Measurements from ENCODE around the genes DSE and NUS1.

GRCh38 chr6:113587344-113587872 is 269.7 kb upstream of the MARCKS start:
- PRO-cap, 5 experiments = no peak in any of the 5 experiments
- RAMPAGE, long total RNA, 2 experiments = no peak in any of the 2 experiments
- RRBS = no CpG with 5 or more reads among the region's 5 CpGs

GRCh38 chr6:113859451-113860466 is 2.6 kb downstream of the MARCKS start:
- PRO-cap, 5 experiments = peak in 1 of 5 experiments; most common plus-strand start chr6:113859615 (in 1)
- RAMPAGE, long total RNA, 2 experiments = no peak in any of the 2 experiments
- RRBS = 22% methylated on average over 33 of the region's 125 CpGs

DNA sequence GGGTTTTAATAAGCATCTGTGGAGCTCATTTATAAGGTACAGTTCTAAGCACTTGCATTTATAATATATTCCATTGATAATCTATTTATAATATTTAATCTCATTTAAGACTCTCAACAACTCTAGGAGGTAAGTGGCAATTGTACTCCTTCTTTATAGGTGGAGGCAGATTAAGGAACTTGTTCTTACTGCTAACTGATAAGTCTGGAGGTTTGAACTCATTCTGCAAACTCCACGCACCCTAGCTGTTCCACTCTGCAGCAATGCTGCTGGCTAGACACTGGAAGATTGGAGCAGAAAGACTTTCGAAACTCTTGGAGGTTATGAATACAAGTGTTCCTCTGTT is 765 bp upstream of the HDAC2 start:
- PRO-cap, 5 experiments = no peak in any of the 5 experiments
- RAMPAGE, long total RNA, 2 experiments = no peak in any of the 2 experiments
- RRBS = no CpG with 5 or more reads among the region's 2 CpGs

- PRO-cap, 5 experiments = no peak in any of the 5 experiments
- RAMPAGE, long total RNA, 2 experiments = no peak in any of the 2 experiments
- RRBS = no CpG with 5 or more reads among the region's 1 CpG
These were observed 21.5 kb upstream of the HS3ST5 start for GRCh38 chr6:114364193-114364889.

GRCh38 chr6:114424158-114424912 is 81.5 kb upstream of the HS3ST5 start:
- PRO-cap, 5 experiments = no peak in any of the 5 experiments
- RAMPAGE, long total RNA, 2 experiments = no peak in any of the 2 experiments
- RRBS = no CpG with 5 or more reads among the region's 18 CpGs

- PRO-cap, 5 experiments = no peak in any of the 5 experiments
- RAMPAGE, long total RNA, 2 experiments = no peak in any of the 2 experiments
- RRBS = no CpG with 5 or more reads among the region's 3 CpGs
These were observed 1.3 kb upstream of the DSE start for GRCh38 chr6:116369329-116370008.

- PRO-cap, 5 experiments = peak in 5 of 5 experiments; most common plus-strand start chr6:116370947 (in 5); most common minus-strand start chr6:116370833 (in 2)
- RAMPAGE, long total RNA, 2 experiments = start-site peak on the plus strand in 1 of 2 experiments, at chr6:116370960-116370982 at its widest, 27 reads per replicate
- RRBS = 2% methylated on average over 46 of the region's 102 CpGs
These were observed at the start of gene DSE for GRCh38 chr6:116370343-116371349. Gene DSE (plus strand): TSS chr6:116370947.

GRCh38 chr6:117244547-117245627 is 20.5 kb upstream of the VGLL2 start:
- PRO-cap, 5 experiments = no peak in any of the 5 experiments
- RAMPAGE, long total RNA, 2 experiments = no peak in any of the 2 experiments
- RRBS = no CpG with 5 or more reads among the region's 36 CpGs

- PRO-cap, 5 experiments = no peak in any of the 5 experiments
- RAMPAGE, long total RNA, 2 experiments = no peak in any of the 2 experiments
- RRBS = no CpG with 5 or more reads among the region's 2 CpGs
These were observed 37.9 kb downstream of the VGLL2 start for GRCh38 chr6:117303259-117303663.

DNA sequence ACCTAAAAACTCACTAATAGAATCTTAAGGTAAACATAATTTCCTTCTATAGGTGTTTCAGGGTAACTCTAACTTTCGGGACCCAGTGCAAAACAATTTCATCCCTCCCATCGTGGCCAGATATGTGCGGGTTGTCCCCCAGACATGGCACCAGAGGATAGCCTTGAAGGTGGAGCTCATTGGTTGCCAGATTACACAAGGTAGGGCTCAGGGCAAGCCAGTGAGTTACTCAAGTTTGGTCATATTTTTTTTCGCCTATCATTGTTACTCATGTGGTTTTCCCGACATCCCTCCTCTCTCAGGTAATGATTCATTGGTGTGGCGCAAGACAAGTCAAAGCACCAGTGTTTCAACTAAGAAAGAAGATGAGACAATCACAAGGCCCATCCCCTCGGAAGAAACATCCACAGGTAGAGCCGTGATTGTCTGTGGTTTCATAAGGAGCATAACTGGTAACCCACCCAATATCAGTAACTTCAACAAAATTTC is 58.2 kb downstream of the DCBLD1 start:
- PRO-cap, 5 experiments = no peak in any of the 5 experiments
- RAMPAGE, long total RNA, 2 experiments = no peak in any of the 2 experiments
- RRBS = no CpG with 5 or more reads among the region's 8 CpGs

DNA sequence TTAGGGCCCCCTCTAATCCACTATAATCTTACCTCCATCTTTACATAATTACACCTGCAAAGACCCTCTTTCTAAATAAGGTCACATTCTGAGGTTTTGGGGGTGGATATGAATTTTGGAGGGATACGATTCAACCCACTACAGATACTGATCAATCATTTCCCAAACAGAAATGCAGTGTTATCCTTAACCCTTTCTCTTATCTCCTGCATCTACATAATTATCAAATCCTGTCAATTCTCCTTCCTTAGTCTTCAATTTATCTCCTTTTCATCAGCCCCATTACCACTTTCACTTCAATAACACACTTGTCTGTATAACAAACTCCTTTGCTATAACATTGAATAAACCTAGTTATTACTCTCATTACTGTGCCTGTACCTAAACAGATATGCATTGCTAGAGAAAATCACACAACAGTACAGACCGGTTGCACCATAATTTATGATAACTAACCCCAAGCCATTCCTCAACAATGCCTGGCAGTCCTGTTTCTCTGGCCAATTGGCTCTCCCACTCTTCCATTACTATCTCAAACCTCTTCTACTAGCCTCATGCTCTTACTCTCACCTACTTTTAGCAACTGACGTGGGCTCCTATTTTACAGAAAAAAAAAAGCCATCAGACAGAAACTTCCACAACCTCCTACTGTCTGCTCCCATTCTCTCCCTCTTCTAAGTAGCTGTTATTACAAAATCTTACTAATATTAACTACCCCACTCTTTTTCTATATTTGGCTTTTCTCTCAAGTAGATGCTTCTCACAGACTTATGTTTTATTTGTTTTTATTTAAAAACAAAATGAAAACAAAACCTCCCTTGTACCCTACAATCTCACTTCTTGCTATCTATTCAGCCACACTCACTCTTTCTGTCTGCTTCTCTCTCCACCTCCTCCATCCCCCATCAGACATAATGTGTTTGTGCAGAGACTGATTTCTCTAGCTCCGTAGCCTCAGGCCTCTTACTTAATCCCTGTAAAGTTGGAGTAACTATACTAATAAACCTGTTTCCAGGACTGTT is 9.4 kb downstream of the GOPC start:
- PRO-cap, 5 experiments = no peak in any of the 5 experiments
- RAMPAGE, long total RNA, 2 experiments = no peak in any of the 2 experiments
- RRBS = no CpG with 5 or more reads among the region's 4 CpGs

- PRO-cap, 5 experiments = peak in 5 of 5 experiments; most common plus-strand start chr6:117675474 (in 3); most common minus-strand start chr6:117675399 (in 3)
- RAMPAGE, long total RNA, 2 experiments = start-site peak on the minus strand in 1 of 2 experiments, at chr6:117675307-117675366 at its widest, 13 reads per replicate
- RRBS = 1% methylated on average over 17 of the region's 63 CpGs
These were observed at the start of gene NUS1 for GRCh38 chr6:117674574-117675652. Gene NUS1 (plus strand): TSS chr6:117675469.

DNA sequence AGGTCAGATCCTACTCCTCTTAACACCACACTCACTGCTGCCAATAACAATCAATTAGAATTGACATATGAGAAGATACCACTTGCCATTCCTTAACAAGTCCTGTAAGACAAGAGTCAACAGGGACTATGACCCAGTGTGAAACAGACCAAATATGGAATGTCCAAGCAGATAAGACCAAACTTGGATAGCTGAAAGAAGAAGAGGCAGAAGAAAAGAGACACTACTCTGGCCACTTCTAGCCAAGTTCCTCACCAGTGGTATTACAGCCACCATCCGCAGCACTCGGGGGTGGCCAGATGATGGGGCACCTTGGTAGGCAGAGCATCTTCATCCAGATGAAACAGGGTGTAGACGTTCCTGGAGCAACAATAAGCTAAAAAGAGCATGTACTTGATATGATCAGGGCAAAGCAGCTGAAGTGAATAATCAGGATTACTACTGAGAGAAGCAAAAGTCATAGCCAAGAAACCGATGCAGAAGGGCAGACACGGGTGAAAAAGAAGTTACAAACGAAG is 262.0 kb upstream of the PLN start:
- PRO-cap, 5 experiments = no peak in any of the 5 experiments
- RAMPAGE, long total RNA, 2 experiments = no peak in any of the 2 experiments
- RRBS = no CpG with 5 or more reads among the region's 6 CpGs

GRCh38 chr6:118317548-118318283 is 230.4 kb upstream of the PLN start:
- PRO-cap, 5 experiments = peak in 2 of 5 experiments; most common minus-strand start chr6:118317746 (in 2)
- RAMPAGE, long total RNA, 2 experiments = no peak in any of the 2 experiments
- RRBS = no CpG with 5 or more reads among the region's 5 CpGs

- PRO-cap, 5 experiments = no peak in any of the 5 experiments
- RAMPAGE, long total RNA, 2 experiments = no peak in any of the 2 experiments
- RRBS = no CpG with 5 or more reads among the region's 6 CpGs
These were observed 224.0 kb upstream of the PLN start for GRCh38 chr6:118324034-118324490.

GRCh38 chr6:118372132-118373085 is 175.7 kb upstream of the PLN start:
- PRO-cap, 5 experiments = no peak in any of the 5 experiments
- RAMPAGE, long total RNA, 2 experiments = no peak in any of the 2 experiments
- RRBS = no CpG with 5 or more reads among the region's 3 CpGs

GRCh38 chr6:118384394-118384724 is 163.7 kb upstream of the PLN start:
- PRO-cap, 5 experiments = peak in 2 of 5 experiments; most common plus-strand start chr6:118384649 (in 2)
- RAMPAGE, long total RNA, 2 experiments = no peak in any of the 2 experiments
- RRBS = no CpG with 5 or more reads among the region's 4 CpGs

- PRO-cap, 5 experiments = no peak in any of the 5 experiments
- RAMPAGE, long total RNA, 2 experiments = no peak in any of the 2 experiments
- RRBS = no CpG with 5 or more reads among the region's 1 CpG
These were observed 10.8 kb upstream of the PLN start for GRCh38 chr6:118537286-118537706.

GRCh38 chr6:118573876-118574763 is 26.0 kb downstream of the PLN start:
- PRO-cap, 5 experiments = no peak in any of the 5 experiments
- RAMPAGE, long total RNA, 2 experiments = no peak in any of the 2 experiments
- RRBS = no CpG with 5 or more reads among the region's 11 CpGs

DNA sequence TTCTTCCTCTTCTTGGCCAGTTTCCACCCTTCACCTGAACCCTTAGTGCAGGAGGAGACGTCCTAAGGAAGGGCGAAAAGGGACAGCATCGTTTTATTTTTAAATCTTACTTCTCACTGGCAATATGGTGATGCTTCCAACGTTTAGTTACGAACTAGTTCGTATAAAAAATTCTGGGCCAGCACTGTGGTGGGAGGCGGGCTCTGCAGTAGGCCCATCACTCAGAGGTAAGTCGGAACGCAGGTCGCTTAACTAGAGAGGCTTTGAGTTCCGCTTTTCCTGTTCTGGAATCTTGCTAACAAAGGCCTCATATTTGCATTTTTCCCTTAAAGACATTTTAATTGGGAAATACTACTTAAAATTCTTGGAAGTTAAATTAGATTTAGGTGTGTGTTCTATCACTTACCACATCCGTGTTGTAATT is 915 bp upstream of the CEP85L start:
- PRO-cap, 5 experiments = no peak in any of the 5 experiments
- RAMPAGE, long total RNA, 2 experiments = no peak in any of the 2 experiments
- RRBS = no CpG with 5 or more reads among the region's 12 CpGs